ENCODE data around the genes AP1M1 and SIN3B.

DNA sequence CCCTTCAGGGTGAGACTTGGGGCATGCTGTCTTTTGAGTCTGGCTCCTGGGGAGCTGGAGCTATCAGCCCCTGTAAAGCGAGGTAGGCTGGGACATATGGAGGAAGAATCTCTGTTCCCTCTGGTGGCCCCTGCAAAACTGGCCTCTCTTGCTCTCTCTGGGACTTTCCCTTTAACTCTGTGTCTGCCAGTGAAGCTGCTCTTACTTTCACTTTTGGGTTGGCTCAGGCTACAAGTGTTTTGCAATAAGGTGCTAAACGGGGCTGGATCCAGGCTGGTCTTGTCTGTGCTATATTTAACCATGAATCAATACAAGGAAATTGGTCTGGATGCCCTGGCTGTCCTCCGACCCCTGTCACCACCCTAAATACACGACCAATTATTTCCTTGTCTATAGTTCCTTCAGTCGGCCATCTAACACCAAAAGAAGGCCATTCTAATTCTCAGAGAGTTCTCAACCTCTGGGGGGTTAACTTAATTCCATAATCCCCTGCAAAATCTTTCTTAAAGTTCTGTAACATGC, 53.2 kb downstream of the OR10H4 start:
- PRO-cap = no peak

GRCh38 chr19:16089368-16089983, 13.2 kb downstream of the TPM4 start:
- PRO-cap = no peak

DNA sequence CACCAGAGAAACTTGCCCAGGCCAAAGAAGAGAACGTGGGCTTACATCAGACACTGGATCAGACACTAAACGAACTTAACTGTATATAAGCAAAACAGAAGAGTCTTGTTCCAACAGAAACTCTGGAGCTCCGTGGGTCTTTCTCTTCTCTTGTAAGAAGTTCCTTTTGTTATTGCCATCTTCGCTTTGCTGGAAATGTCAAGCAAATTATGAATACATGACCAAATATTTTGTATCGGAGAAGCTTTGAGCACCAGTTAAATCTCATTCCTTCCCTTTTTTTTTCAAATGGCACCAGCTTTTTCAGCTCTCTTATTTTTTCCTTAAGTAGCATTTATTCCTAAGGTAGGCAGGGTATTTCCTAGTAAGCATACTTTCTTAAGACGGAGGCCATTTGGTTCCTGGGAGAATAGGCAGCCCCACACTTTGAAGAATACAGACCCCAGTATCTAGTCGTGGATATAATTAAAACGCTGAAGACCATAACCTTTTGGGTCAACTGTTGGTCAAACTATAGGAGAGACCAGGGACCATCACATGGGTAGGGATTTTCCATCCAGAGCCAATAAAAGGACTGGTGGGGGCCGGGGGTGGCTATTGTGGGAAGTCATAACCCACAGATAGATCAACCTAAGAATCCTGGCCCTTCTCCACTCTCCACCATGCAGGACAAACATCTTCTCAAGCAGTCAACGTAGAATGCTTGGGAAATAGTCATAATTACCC, 10.3 kb upstream of the RAB8A start:
- PRO-cap = no peak

DNA sequence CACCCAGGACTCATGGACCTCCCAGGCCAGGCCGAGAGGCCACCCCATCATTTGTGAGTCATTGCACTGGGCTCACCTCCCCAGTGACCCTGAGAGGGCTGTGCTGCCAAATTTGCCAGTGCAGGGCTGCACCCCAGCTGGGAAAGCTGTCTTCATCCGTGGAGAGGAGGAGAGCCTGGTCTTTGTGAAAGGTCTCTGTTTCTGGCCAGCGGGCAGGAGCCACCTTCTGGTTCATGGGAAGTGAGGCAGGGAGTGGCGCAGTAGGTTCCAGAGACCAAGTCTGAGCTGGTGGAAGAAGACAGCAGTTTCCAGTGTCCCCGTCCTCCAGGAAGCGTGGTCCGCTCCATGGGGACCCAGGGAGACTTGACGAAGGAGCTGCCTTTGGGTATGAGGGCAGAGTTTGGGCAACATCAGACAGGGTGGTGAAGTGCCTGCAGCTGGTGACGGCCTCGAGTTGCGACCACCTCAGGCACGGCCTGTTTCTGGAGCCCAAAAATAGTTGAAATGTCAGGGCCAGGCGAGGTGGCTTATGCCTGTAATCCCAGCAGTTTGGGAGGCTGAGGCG, 14.6 kb downstream of the RAB8A start:
- PRO-cap = no peak

DNA sequence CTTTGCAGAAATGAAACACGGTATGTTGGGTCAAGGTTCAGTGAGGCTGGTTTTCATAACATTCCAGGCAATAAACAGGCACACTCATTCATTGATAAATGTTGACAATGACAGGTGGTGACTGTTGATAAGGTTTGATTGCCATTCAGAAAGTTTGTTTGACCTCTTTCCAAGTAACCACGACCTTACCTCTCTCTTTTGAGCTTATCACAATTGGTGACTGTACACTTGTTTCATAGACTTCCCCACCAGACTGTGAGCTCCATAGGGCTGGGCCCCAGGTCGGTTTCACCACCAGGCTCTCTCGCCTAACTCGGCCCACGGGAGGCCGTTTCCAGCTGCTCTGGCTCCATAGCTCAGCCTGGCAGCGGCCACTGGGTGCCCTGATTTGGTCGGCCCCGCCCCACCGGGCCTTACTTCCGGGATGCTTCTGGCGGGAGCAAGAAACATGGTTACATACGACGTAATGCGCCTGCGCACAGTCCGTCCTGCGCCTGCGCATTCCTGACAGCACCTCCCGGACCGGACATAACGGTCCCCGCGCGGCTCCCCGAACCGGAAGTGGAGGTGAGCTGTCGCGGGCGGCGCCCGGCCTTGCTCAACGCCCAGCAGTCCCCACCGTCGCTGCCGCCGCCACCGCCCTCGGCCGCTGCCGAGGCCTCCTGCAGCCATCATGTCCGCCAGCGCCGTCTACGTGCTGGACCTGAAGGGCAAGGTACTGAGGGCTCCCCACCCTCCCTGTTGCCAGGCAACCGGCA, at the start of gene AP1M1:
Gene AP1M1, plus strand, starts transcription at position 558 of the 758 bp plus-strand sequence.
- PRO-cap = bidirectional peak, plus-strand start at position 558 of the sequence, minus-strand start at position 400 of the sequence

GRCh38 chr19:16325566-16326274, 1.1 kb downstream of the KLF2 start:
- PRO-cap = bidirectional peak, plus-strand start at chr19:16326232, minus-strand start at chr19:16326092

DNA sequence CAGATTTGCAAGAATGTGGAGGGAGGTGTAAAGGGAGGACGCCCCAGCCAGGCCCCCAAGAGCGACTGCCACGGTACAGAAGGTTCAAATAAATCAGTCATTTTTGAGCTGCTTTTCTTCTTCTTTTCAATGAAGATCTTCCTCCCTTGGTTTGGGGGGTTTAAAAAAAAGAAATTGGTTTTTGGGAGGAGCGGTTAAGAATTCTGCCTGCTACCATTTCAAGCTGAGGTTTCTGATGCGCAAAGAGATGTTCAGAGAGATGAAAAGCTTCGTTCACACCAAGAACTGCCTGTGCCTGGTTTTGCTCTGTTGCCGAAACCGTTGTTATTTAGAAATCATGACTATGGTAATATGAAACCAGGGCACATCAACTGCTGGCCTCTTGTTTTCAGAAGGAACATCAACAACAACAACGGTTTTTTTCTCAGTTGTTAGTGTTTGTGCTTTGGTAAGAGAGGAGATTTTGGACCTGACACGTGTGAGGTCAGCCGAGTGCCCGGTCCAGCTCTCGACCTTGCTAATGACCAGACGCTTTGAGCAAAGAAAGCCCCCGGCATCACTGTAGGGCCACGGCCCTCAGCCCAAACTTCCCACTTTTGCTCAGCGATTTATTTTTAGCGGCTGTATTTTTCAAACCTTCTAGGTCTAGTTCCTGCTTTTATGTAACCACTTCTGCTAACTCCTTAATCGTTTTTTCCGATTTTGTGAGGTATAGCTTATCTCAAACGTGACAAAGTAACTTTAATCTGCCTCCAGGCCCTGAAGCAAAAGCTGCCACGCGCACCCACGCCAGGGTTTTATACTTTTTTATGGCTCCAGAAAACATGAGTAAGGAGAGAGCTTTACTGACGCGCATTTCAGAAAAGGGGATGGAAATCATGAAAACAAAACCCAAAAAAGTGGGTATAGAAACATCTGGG, 41.9 kb downstream of the KLF2 start:
- PRO-cap = bidirectional peak, plus-strand start at position 344 of the sequence, minus-strand start at position 234 of the sequence; bidirectional peak, plus-strand start at position 744 of the sequence, minus-strand start at position 598 of the sequence

DNA sequence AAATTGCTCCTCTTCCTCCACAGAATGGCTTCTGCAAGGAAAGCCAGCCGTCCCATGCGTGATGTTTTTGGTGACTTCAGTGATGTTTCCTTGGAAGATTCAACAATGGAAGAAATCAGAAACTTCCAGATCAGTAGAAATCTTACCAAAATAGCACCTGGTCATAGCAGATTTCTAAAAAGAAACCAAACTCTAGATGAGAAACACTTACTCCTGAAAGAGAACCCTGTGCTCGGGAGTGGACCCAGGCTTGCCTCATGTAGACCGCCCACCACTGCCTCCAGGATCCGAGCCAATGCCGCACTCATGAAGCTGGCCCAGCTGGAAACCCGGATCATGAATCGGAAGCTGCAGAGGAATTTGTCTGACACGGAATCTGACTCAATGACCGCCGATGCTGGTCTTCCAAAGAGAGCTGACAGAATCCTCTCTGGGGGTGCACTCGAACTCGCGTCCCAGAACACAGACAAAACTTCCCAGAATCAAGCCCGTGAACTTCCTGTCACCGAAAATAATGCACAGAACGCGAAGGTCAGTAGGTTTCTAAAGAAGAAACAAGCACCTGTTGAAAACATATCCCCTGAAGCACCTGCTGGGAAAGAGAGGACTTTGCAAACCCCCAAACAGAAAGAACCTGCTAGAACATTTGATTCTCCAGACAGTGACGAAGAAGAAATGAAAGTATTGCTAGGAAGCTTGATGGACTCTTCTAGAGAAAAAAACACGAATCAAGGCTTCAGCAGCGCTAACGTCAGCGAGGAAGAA, 4.8 kb downstream of the C19orf44 start:
- PRO-cap = no peak

- PRO-cap = unidirectional peak, plus-strand start at chr19:16571399; bidirectional peak, plus-strand start at chr19:16571967, minus-strand start at chr19:16572006
Measured at GRCh38 chr19:16571051-16572255, 762 bp downstream of the SLC35E1 start.

GRCh38 chr19:16625286-16625960, 2.6 kb downstream of the MED26 start:
- PRO-cap = no peak

- PRO-cap = bidirectional peak, plus-strand start at chr19:16829421, minus-strand start at chr19:16829329
Measured at GRCh38 chr19:16829107-16830251, at the start of gene SIN3B. TSS of gene SIN3B (plus strand) at chr19:16829398.

GRCh38 chr19:16877020-16877388, 11.8 kb upstream of the F2RL3 start:
- PRO-cap = no peak

- PRO-cap = no peak
Measured at GRCh38 chr19:17055583-17056283, 19.5 kb downstream of the HAUS8 start.

- PRO-cap = no peak
Measured at GRCh38 chr19:17101518-17102621, 26.3 kb downstream of the MYO9B start.

- PRO-cap = bidirectional peak, plus-strand start at chr19:17215964, minus-strand start at chr19:17215646
Measured at GRCh38 chr19:17215493-17216391, 585 bp downstream of the USE1 start.

GRCh38 chr19:17243913-17244681, 1.6 kb downstream of the NR2F6 start:
- PRO-cap = no peak

DNA sequence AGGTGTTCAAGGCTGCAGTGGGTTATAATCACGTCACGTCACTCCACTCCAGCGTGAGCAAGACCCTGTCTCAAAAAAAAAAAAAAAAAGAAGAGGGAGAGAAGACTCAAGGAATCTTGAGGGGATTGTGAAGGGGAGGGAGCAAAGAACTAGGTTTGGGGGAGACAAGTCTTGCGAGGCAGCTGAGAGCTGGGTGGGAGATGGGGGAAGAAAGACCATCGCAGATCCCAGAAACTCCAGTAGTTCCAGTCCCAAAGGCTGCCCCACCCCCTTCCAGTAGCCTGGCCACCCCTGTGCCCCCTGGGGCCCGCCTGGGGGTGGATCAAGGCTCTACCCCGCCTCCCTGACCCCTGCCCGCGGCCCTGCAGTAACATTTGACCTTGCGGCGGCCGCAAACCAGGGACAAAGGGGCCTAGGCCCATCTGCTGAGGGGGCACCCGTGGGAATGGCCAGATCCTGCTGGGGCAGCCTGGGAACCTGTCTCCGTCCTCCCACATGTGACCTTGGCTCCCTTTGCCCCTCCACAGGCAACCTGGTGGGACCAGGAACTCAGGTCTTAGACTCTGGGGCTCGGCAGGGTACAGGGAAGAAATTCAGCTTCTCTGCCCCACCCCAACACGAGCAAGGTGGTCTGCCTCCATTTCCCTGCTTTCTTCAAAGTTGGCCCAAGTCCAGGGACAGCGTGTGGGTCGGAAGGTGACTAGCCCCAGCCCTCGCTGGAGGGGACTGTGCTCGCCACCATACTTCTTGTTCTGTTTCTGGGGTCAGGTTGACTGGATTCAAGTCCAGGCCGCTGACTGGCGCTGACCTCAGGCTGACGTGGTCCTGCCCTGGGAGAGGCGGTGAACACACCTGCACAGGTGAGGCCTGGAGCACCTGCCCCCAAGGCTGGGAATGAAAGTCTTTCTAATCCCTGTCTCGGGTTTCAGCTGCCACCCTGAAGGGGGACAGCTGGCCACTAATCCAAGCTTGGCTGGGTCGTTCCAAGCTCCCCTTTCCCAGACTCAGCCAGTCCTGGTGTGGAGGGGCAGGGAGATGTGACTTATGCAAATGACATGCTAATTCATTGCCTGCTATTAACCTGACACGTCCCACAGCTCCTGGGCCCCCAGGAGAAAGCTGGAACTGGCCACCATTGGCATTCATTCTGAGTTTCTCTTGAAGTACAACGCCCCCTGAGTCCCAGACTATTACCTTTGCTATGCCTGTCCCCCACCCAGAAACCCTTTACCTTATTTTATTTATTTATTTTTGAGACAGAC, 2.4 kb upstream of the NR2F6 start:
- PRO-cap = no peak

GRCh38 chr19:17267630-17267857, 301 bp downstream of the BABAM1 start:
- PRO-cap = no peak

- PRO-cap = no peak
Measured at GRCh38 chr19:17289509-17289918, 7.8 kb downstream of the ANKLE1 start.

DNA sequence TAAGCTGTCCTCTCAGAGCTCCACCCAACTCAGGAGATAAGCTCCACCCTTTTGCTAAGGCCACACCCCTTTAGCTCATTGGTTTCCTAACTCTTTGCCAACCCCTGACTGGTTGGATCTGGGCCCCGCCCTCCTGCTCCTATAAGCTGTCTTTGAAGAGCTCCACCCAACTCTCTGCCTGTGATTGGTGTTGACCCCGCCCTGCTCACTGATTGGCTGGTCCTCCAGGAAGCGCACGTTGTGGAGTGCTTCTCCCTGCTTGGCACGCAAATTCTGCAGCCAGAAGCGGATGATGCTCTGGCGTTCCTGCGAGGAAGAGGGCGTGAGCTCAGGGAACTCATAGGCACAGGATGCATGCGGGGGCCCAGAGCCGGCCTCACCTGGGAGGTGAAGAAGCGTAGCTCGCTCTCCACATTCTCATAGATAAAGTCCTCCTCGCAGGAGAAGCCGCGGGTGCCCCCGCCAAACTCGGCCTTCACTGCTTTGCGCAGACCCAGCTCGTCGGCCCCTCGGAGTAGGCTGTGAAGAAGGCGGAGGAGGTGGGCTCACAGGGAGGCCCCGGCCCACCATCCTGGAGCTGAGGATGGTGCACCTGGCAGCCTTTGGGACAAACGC, 1.8 kb downstream of the ANO8 start:
- PRO-cap = no peak

Measured in colic lymph node (tissue), 1 donor.